ENCODE data around the genes SORT1, ATXN7L2 and AHCYL1.

DNA sequence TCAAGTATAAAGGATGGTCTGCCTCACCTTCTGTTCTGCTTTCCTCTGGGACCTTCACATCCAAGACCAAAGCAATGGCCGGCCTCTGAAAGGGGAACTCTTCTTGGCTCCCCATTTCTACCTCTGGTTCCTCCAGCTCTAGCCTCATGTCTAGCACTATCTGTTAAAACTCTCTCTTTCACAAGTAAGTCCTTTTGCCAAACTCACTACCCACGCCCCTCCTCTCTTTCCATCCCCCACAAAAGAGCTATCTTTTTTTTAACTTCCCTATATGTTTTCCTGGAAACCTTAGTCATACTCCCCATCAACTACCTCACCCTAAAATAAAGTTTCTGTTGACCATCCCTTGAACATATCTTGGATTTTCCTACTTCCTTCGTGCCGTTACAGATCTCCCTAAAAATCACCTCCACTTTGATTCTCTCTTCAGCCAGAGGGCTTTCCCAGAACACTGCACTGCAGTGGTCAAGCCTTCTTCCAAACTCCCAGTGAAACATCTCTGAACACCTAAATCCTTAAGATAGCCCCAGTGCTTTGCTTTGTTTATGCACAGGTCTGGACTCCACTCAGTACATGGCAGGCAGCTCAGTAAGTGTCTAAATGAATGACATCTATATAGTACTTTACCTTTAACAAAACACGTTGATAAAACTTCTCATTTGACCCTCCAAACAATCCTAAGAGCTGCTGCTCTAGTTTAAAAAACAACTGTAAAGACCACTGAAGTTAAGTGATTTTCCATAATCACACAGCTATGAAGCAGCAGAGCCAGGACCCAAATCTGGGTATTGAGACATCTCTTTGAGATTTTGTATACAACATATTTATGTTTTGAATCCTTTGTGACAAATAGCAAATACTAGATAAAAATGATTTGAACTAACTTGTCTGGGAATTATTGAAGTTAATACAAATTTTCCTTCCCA lies 7.7 kb downstream of the SORT1 start:
- PRO-cap: no peak

- PRO-cap: unidirectional peak, minus-strand start at chr1:109395306
Observed at GRCh38 chr1:109395206-109395560, 2.5 kb downstream of the SORT1 start.

DNA sequence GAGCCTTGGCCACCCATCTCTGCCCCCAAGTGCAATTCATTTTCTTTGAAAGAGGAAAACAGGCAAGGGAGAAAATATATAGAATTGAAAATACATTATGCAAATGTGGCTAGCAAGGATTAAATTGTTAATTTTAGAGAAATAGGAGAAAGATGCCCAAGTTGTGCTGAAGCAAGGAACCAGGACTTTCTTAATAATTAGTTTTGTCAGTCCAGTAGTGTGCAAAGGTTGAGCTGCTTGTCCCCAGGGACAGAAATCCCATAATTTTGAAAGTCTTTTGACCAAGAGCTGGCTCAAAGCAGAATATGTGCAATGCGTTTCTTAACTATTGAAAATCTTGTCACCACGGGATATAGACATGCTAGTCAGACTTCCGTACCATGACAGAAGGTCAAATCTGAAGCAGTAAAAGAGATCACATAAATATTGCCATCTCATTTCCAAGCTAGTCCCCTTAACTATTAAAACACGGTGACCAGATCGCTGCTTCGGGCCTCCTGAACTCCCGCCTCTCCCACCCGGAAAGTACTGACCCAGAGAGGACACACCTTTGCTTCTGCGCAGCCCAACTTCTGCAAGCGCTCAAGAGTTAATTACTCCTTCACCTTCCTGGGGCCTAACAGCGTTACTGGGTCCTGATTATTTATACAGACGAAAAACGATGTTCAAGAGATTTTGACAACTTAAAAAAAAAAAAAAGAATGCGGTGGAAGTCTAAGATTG lies 898 bp downstream of the SORT1 start:
- PRO-cap: bidirectional peak, plus-strand start at position 516 of the sequence, minus-strand start at position 530 of the sequence

DNA sequence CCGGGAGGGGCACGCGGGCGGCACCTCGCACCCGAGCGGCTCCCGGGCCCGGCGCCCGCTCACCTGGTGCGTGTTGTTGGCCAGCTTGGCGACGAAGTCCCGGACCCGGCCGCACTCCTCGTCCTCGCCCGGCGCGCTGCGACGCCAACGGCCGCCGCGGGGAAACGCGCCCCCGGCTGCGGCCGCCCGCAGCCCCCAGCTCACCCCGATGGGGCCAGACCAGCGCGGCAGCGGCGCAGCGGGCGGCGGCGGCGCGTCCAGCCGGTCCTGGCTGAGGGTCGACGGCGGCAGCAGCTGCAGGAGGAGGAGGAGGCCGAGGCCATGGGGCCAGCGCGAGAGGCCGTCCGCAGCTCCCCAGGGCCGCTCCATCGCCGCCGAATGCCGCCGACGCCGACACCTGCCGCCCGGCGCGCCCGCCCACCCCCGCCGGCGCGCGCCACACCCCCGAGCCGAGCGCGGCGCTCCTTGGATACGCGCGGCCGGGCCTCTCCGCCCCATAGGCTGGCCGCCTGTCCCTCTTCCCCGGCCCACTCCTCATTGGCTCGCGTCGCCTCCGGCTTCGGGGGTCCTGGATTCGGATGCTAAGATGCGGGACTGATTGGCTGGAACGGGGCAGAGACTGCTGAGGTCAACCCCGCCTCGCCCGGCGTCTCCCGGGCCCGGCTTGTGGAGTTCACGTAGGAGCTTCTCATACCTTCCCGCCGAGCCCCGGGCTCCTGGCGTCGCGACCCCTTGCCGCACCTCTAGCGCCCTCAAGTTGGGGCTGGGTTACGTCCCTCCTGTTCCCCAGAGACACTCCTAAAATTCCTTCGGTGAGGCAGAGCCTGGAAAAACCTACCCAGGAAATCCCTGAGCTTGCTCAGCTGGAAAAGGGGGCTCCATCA lies at the start of gene SORT1:
Gene SORT1, minus strand, starts transcription at position 395 of the 884 bp plus-strand sequence.
- PRO-cap: bidirectional peak, plus-strand start at position 615 of the sequence, minus-strand start at position 380 of the sequence

DNA sequence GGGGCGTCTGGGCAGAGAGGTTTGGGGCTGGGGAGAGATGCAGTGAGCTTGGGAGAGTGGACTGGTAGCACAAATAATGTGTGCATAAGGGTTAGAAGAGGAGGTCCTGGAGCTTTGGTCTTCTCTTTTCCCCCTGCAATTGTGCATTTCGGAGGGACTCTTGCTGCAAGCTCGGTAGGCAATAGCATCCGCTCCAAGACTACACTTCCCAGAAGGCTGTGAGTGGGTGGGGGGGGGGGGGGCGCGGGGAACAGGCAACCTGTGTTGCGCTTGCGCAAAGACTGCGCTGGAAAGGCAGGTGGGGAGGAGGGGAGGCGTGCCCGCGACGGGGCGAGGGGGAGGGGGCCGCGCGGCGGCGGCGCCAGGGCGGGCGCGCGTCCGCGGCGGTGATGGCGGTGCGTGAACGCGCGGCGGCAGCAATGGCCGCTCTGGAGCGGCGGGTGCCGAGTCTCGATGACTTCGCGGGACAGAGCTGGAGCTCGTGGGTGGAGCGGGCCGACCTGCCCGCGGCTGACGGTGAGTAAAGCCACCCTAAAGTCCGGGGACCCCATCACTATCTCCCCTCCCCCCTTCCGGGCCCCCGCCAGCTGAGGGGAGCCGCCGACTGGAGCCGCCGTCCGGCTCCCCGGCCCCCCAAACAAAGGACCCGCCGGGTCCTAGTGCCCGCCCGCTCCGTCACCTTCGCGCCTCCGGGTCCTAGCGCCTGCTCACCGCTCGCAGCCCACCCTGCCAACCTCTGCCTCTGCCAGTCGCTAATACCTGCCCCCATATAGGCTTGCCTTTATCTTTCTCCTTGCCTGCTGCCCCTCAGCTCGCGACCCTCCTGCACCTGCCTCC lies at the start of gene ATXN7L2:
Gene ATXN7L2, plus strand, starts transcription at position 341 of the 837 bp plus-strand sequence.
- PRO-cap: bidirectional peak, plus-strand start at position 403 of the sequence, minus-strand start at position 201 of the sequence; unidirectional peak, minus-strand start at position 606 of the sequence; unidirectional peak, minus-strand start at position 639 of the sequence

DNA sequence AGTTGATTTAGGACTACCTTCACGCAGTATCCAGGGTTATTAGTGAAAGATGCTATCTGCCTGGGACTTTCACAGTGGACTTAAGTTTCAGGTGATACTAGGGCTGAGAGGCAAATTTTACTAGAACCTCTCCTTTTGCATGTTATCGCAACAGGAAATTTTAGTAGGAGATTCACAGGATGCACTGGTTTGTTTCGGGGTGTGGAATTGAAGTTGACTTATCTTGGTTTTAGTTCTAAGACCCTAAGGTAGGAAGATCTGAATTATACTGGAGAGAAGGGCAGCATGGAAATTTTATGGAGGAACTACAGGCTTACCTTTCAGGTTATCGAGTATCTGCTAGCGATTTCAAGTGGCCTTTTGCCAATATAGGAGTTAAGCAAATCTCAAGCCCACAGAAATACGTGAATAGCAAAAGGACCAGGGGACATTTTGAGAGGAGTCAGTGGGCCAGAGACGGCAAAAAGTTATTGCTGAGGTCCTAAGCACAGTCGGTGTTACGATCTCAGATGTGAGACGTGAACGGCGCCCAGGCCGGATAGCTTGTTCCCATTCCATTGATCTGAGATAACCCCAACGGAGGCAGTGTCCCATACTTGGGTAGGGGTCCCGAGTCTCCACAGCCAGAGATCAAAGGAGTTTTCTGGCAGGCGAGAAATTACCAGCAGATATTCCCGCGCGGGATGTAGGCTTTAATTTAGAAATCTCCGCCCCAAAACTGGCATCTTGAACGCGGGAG lies 648 bp upstream of the GNAI3 start:
- PRO-cap: no peak

- PRO-cap: no peak
Observed at GRCh38 chr1:109565272-109566307, 17.2 kb downstream of the GNAI3 start.

GRCh38 chr1:109773646-109774005 lies 9.9 kb upstream of the EPS8L3 start:
- PRO-cap: no peak

- PRO-cap: no peak
Observed at GRCh38 chr1:109793722-109794270, 30.1 kb upstream of the EPS8L3 start.

- PRO-cap: unidirectional peak, plus-strand start at chr1:109931336
Observed at GRCh38 chr1:109930636-109931799, 20.4 kb downstream of the CSF1 start.

DNA sequence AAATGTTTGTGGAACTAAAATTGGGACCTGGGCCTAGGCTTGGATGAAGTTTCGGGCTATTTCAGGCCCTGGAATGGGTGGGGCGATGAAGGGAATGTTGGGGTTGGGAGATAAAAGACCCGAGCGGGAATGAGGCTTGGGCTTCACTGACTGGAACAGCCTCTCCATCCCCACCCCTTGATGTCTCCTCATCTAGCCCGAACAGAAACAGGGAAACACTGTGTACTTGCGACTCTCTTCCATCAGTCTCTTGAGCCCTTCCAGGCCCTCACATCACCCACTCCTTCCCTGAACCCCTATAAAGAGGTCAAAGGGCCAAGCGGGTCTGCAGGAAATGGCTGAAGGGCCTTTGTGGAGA lies 7.2 kb upstream of the AHCYL1 start:
- PRO-cap: no peak

DNA sequence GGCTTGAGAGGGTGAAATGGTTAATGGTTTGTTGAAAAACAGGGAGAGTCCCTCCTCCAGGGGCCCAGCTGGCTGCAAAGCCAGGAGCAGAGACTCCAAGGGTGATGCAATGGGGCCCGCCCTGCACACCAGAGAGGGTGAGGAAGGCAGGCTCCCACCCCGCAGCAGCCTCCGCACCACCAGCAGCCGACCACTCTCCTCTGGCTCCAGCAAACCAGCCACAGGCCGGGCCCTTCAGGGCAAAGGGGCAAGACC lies 6.6 kb upstream of the AHCYL1 start:
- PRO-cap: no peak

DNA sequence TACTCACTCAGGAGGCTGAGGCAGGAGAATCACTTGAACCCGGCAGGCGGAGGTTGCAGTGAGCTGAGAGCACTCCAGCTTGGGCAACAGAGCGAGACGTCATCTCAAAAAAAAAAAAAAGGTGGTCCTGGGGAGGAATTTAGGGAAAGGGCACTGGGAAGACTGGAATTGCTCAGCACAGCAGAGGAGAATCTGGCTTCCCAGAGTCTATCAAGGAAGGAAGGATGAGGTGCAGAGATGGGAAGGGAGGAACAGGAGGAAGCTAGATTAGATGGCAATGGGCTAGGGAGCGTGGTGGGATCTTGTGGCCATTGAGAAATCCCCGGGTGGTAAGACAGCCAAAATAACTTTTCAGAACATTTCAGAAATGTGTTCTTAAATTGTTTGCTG lies 1.3 kb upstream of the AHCYL1 start:
- PRO-cap: no peak

DNA sequence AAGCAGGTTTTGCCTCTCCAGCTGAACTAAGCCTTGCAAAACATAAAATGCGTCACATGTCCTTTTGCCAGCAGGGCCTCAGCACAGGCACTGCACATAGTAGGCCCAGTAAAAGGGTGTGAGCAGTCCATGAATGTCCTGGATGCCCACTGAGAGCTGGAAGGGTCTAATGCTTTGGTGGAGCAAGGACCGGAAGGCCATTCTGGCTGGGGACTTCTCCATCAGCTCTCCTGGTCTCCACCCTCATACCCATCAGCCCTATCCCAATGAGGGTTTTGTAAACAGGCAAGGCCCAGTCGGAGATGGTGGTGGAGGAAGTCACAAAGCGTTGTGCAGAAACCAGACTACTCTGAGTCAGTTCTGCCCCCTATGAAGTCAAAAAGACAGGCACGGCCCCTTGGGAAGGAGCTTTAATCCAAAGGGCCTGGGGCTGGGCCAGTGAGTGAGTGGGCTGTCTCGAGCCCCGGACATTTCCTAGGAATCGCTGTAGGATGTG lies 566 bp upstream of the AHCYL1 start:
- PRO-cap: no peak

GRCh38 chr1:109984447-109985585 lies at the start of gene AHCYL1:
AHCYL1 (plus strand) TSS chr1:109984765.
- PRO-cap: bidirectional peak, plus-strand start at chr1:109984786, minus-strand start at chr1:109984627; unidirectional peak, plus-strand start at chr1:109985028

DNA sequence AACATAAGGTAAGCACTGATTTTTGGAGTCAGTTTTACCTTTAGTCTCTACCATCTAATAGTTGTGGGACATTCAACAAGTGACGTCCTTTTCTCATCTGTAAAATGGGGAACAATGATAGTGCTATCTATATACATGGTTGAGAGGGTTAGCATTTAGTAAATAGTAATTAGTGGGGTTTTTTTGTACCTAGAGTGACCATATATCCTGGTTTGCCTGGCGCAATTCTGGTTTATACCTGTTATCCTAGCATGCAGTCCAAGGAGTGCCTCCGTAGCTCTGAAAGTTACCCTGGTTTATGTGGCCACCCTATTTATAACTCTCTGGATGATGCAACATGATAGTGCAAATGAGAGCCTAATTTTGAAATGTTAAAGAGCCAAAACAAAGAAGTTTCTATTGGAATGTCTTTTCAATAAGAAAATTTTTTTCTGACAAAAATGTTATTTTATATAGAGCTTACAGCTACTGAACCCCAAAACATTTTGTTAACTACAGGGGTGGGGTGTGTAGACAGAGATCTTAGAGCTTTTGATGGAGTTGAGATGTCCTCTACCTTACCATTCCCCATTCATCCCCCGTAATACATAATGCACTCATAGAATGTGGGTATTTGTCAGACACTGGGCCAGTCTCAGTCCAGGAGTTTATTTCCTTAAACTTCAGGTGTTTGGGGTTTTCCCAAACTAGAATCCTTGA lies 5.7 kb downstream of the AHCYL1 start:
- PRO-cap: unidirectional peak, minus-strand start at position 288 of the sequence

DNA sequence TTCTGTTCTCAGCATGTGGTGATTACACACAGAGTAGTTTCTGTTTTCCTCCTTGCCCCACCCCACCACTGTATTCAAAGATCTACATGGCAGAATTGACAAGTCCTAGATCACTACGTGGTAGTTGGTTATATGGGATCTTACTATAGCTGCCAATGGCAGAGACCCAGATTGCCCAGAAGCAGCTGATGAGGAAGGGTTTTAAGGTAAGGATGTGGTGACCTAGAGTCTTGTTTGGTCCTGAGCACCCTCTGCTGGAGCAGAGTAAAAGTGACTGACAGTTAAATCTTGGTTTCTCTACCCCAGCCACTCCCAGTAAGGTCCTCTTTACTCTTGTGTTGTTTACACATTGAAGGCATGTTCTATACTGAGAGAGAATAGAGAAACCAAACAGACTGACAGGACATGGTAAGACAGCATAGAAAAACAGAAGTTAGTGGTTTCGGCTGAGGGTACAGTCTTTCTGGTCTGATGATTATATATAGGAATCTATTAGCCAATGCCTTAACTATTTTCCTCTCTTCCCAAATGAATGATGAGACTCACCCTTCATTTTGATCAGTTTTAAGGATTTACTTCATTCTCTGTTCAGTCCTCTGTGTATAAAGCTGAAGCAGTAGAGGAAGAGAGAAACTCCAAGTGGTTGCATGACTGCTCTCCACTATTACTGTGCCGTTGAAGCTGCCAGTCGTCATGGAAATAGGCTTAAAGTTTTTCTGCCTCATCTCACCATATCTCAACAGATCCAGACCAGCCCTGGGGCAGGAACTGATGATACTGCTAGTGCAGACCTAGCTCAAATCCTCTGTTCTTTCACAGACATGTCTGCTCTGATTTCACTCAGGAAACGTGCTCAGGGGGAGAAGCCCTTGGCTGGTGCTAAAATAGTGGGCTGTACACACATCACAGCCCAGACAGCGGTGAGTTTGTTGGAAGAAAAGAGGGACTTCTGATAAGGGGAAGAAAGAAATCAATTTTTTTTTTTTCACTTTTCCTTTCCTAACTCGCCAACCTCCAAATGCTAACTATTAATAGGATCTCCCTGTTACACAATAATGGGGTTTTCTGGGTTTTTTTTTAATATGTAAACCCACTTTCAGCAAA lies 22.5 kb upstream of the STRIP1 start:
- PRO-cap: no peak

- PRO-cap: no peak
Observed at GRCh38 chr1:110035448-110035685, 943 bp downstream of the STRIP1 start.

- PRO-cap: no peak
Observed at GRCh38 chr1:110043565-110044207, 9.3 kb downstream of the STRIP1 start.

- PRO-cap: no peak
Observed at GRCh38 chr1:110048608-110049369, 14.4 kb downstream of the STRIP1 start.

Measured in cardiac septum (tissue), 1 donor.